LNCaP clone FGC (cell line): Measurements from ENCODE around the genes HMGB2 and SCRG1.

DNA sequence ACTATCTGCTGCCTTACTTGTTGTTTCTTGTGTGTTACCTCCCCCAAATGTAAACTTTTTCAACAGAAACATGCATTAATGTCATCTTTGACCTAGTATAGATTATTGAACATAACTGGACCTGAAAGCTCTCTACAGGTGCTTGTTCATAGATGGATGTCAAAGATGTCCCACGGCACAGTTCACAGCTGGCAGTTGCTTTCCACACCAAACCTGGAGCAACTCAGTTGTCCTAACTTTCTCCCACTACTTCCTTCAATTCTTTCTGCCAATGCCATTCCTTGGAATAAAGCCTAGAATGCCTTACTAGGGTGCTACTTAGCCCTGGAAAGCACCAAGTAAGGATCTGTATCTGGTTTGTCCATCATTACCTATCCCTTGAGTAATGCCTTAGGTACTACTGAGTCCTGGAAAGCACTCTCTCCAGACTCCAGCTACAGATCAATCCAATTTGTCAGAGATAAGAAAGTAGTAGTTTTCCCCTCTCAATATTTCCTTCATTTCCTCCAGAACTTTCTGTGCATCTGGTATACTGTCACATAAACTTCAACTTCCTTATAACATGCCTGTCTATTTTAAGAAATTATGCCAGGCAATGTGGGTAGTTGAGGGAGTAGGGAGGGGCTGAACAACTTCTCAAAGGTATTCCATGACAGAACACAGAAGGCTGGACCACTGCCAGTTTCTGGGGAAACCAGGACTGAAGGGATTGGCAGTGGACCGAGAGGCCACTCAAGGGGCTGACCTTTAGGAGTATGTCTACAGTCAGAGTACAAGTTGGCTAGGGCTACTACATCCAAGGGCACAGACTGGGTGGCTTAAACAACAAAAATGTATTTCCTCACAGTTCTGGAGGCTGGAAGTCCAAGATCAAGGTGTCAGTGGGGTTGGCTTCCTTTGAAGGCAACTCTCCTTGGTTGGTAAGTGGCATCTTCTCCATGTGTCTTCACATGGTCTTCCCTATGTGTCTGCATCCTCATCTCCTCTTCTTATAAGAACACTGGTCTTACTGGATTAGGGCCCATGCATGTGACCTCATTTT, 7.1 kb downstream of the SH3RF1 start:
- RRBS, 2 experiments = no CpG with 5 or more reads among the region's 2 CpGs

- RRBS, 2 experiments = no CpG with 5 or more reads among the region's 3 CpGs
Measured at GRCh38 chr4:169507434-169507908, 104.9 kb downstream of the NEK1 start.

DNA sequence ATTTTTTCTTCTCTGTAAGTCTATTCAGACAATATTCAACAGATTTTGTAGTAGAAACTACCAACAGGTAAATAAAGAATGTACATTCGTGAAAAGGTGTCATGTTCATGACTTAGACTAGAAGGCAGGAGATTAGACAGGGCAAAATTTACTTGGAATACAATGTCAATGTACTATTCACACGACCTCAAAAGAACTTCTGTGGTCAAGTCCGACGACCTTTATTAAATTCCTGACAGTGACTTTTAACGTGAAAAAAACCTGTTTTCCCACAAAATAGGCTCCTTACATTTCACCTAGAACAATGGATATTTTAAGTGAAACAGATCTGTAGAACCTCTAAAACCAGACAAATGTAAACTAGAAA, 1.4 kb downstream of the NEK1 start:
- RRBS, 2 experiments = no CpG with 5 or more reads among the region's 5 CpGs

GRCh38 chr4:169659763-169660999, 39.8 kb downstream of the CLCN3 start:
- RRBS, 2 experiments = no CpG with 5 or more reads among the region's 17 CpGs

DNA sequence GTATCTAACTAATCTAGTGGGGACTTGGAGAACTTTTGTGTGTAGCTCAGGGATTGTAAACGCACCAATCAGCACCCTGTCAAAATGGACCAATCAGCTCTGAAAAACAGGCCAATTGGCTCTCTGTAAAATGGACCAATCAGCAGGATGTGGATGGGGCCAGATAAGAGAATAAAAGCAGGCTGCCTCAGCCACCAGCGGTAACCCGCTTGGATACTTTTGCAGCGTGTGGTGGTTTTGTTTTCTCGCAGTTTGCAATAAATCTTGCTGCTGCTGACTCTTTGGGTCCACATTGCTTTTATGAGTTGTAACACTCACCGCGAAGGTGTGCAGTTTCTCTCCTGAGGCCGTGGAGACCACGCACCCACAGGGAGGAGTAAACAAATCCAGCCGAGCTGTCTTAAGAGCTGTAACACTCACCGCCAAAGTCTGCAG, 2.2 kb upstream of the AADAT start:
- RRBS, 2 experiments = no CpG with 5 or more reads among the region's 11 CpGs

DNA sequence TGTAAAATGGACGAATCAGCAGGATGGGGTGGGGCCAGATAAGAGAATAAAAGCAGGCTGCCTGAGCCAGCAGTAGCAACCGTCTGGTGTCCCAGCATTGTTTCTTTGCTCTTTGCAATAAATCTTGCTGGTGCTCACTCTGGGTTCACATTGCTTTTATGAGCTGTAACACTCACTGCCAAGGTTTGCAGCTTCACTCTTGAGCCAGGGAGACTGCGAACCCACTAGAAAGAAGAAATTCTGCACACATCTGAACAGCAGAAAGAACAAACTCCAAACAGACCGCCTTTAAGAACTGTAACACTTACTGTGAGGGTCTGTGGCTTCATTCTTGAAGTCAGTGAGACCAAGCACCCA, 769.2 kb upstream of the GALNTL6 start:
- RRBS, 2 experiments = no CpG with 5 or more reads among the region's 4 CpGs

DNA sequence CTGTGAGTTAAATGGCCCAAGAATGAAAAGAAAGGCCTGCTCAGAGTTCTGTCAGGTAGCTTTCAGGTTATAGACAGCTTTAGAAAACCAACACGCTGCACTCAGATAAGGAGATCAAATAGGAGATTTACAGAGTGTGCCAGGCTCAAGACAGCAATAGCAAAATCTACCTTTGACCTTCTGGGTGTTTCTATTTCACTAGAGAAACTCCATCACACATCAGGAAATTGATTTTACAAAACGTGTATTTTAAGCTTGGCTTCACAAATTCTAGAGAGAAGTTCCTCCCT, 162.4 kb upstream of the GALNT7 start:
- RRBS, 2 experiments = no CpG with 5 or more reads among the region's 2 CpGs

DNA sequence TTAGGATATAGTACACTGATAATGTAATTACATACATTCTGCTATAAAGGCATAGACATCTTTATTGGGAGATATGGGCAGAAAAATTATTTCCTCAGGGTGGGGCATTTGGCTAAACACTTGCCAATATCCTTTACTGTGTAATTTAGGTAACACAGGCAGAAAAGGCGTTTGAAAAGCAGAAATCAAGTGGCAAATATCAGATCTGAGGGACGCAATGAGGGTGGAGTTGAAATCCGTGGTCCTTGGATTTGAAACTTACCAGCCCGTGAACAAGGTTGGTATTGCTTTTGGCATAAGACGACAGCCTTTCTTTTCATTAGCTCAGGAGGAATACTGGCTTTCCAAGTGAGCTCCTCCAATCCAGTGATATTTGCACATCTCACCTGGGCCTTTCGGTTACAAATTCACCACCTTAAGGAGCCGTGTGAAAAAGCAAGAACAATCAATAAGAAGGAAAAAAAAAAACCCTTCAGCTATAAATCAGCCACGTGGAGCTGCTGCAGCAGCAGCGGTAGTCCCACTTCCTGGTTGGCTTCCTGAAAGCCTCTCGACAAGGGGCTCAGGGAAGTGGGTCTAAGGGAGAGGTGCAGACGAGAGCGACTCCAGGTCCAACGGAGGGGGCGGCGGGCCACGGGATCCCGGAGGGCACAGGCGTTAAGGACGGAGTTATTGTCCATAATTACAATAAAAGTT, 763 bp upstream of the GALNT7 start:
- RRBS, 2 experiments = 0 to under 1% methylated on average over 3 of the region's 19 CpGs

GRCh38 chr4:173169342-173170355, 1.0 kb downstream of the GALNT7 start:
- RRBS, 2 experiments = 1 to 2% methylated on average over 43 of the region's 112 CpGs

GRCh38 chr4:173318753-173318952, 15.5 kb downstream of the HMGB2 start:
- RRBS, 2 experiments = no CpG with 5 or more reads among the region's 1 CpG

DNA sequence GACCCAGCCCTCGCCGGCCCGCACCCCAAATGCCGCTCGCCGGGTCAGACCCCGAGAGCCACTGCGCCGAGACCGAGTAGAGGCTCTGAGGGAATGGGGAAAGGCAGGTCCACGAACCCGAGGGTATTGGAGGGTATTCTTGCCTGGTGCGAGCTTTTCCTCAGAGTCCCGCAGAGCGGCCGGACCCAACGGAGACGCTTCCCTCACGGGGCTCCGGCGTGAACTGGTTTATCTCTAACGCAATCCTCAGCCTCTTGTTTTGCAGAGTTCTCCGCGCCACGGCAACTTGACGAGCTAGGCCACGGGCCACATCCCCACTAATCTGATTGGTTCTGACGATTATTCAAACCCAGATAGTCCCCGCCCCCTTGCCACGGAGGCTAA, at the start of gene HMGB2:
Gene HMGB2, minus strand, starts transcription at position 230 of the 384 bp plus-strand sequence.
- RRBS, 2 experiments = no CpG with 5 or more reads among the region's 30 CpGs

GRCh38 chr4:173398821-173399649, at the start of gene SCRG1:
Gene SCRG1, minus strand, starts transcription at chr4:173399116.
- RRBS, 2 experiments = no CpG with 5 or more reads among the region's 6 CpGs

DNA sequence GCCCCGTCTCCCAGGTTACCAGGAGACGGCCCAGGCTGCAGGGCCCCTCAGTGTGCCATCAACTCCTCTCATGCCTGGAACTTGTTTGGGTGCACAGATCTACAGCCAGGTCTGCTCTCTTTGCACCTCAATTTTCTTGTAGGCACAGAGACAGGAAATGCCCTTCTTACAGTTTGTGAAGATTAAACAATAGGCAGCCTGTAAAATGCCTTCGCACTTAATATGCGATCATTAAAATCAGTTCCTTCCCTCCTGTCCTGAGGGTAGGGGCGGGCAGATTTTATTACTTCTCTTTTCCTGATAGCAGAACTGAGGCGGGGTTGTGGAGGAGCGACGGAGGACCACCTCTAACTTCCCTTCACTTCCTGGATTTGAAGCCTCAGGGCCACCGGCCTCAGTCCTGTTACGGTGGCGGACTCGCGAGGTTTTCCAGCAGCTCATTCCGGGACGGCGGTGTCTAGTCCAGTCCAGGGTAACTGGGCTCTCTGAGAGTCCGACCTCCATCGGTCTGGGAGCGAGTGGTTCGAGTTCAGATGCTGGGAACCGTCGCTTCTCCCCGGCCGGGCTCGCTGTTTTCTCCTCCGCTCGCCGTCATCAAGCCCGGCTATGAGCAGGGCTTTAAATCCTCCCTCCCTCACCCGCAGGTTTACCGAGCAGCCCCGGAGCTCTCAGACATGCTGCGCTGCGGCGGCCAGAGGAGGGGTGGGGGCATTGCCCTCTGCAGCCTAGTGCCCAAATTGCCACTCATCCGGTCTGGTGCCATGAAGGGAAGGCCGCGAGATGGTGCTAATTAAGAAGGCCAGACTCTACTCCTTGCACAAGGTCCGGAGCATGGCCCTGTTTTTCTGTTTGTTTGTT, 23.4 kb downstream of the HAND2 start:
- RRBS, 2 experiments = 85 to 89% methylated on average over 27 of the region's 39 CpGs

DNA sequence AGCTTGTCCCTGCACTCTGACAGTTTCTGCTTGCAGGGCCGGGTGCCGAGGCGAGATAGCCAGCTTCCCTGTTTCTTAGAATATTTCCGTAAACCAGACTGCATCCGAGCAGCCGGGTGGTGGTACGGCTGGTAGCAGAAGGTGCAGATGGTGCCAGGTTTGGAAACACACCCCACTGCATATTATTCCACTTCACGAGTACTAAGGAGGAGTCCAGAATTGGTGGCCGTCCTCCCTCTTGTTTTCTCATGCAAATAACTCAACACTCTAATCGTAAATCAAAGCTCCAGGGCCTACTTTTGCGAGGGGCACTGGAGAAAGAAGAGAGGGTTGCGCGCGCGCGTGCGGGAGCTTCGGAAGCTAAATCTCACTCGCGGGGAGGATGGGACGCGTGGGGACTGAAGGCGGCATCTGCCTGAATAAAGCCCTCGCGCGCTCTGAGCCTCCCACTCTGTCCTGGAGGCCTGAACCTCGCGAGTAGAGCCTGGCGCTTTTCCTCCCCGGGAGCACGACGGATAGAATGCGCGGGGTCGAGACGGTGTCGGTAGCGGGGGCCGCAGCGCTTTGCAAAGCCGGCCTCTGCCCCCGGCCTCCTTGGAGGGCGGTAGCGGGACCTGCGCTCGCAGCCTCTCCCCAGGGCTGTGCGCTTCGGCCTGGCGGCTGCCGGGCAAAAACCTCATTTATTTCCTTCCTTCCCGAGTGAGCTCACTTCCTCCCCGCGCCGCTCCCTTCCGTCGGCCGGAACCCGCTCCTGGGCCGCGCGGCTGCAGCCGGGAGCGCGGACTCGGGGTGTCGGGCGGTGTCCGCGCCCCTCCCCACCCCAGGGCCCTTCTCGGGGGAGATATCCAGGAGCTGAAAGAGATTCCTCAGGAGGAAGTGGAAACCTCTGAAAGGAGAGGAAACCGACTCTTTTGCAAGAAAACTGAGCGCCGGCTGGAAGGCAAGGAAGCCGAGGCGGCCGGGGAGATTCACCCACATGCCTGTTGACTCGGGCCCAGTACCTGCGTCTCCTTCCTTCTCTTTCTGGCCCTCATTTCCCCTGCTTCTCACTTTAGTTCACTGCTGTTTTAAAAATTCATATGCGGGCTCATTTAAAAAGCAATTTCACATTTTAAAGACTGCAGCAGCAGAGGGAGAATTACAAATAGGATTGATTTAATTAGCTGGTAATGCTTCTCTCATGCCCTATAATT, 20.7 kb downstream of the HAND2 start:
- RRBS, 2 experiments = 72 to 77% methylated on average over 32 of the region's 79 CpGs

- RRBS, 2 experiments = no CpG with 5 or more reads among the region's 3 CpGs
Measured at GRCh38 chr4:173642451-173642945, 112.5 kb upstream of the HAND2 start.

DNA sequence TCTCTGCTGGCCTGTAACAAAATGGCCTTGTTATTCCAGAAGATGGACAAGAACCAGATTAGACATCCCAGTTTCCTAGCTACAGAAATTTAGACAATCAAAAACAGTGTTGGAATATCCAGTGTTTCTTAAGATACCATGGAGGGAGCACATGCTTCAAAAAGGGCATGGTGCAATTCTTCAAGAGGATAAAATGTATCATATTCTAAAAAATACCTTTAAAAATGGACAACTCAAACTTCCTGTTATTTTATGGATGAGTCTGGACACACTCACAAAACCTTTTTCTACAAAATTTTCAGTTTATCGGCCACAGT, 294.4 kb downstream of the FBXO8 start:
- RRBS, 2 experiments = no CpG with 5 or more reads among the region's 1 CpG

DNA sequence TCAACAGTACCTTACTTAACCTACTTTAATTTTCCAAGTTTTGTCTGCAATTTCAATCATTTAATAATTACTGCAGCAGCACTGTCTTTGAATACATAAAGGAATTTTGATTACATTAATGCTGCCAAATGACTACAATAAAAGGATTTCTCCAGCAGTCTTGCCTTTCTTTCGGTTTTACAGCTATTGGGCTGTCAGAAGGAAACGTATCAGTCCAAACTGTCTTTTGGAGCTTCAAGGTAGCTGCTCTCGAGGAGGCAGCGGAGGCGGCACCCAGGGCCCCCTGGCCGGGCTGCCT, 752 bp downstream of the HPGD start:
- RRBS, 2 experiments = no CpG with 5 or more reads among the region's 6 CpGs

- RRBS, 2 experiments = no CpG with 5 or more reads among the region's 2 CpGs
Measured at GRCh38 chr4:174532375-174532816, 10.1 kb upstream of the HPGD start.

DNA sequence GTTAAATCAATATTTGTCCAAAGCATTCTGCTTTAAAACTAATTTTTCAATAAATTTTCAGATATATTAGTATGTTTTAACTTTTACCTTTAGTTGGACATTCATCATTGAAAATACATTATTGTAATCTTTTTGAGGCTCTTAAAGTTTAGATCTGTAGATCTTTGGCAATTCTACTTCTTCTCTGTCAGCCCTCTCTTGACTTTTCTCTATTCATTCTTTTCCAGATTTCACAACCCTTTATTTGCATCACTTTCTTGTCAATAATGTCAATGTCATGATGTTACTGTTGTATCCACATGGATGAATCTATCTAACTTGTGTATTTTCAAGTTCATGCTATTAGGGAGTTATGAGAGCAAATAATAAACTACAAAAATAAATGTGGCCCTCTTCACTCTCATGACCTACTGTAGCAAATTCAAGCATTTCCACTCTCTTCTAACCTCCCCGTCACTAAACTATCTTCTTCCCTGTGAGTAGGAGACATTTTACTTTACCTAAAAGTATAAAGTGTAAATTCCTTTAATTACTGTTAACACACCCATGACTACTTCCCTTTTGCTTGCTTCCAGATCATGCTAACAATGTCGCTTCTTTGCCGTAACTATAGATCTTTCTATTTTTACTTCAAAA, 23.1 kb upstream of the HPGD start:
- RRBS, 2 experiments = no CpG with 5 or more reads among the region's 3 CpGs

GRCh38 chr4:175999929-176000416, 65.7 kb upstream of the WDR17 start:
- RRBS, 2 experiments = no CpG with 5 or more reads among the region's 2 CpGs